ENCODE data around the genes HPCA and ZMYM4.

- PRO-cap, result no peak
These were observed 4.2 kb upstream of the HPCA start for GRCh38 chr1:32881894-32882772.

- PRO-cap, result no peak
These were observed at the start of gene HPCA for GRCh38 chr1:32885471-32886957. TSS of gene HPCA (plus strand) at chr1:32886491.

GRCh38 chr1:32972696-32973511 lies 8.3 kb upstream of the RNF19B start:
- PRO-cap, result bidirectional peak, plus-strand start at chr1:32973206, minus-strand start at chr1:32973087; unidirectional peak, minus-strand start at chr1:32973265; unidirectional peak, minus-strand start at chr1:32973385

DNA sequence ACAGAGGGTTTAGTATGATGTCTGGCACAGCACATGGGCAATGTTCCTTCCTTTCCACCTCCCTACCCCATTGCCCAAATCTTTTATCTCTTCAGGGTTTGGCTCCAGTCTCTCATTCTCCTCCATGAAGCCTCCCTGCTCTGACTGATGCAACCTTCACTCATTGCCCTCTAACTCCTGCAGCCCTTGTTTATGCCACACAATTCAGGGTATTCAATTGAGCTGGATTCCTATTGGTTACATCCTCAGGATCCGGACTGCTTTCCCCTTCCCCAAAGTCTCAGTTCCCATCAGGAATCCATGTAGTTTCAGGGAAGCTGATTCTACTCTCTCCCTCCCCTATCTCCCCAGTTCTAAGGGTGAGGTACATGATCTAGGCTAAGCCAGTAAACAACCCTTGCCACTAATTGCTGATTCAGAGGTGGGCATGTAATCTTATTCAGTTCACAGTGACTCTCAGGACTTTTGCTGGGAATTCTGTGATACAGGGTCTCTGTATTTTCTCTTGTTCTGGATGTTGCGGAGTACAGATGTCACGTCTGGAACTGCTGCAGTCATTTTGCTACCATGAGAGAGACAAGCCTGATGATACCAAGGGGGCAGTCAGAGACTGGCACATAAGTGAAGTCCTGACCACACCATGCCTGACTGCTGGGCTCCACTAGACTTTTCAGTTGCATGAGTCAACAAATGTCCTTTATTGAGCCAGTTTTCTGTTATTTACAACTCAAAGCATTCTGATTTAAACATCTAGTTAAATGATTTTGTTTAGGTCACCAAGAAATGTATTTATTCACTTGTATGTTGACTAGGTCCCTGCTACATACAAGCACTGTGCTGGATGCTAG lies 33.9 kb downstream of the AK2 start:
- PRO-cap, result no peak

DNA sequence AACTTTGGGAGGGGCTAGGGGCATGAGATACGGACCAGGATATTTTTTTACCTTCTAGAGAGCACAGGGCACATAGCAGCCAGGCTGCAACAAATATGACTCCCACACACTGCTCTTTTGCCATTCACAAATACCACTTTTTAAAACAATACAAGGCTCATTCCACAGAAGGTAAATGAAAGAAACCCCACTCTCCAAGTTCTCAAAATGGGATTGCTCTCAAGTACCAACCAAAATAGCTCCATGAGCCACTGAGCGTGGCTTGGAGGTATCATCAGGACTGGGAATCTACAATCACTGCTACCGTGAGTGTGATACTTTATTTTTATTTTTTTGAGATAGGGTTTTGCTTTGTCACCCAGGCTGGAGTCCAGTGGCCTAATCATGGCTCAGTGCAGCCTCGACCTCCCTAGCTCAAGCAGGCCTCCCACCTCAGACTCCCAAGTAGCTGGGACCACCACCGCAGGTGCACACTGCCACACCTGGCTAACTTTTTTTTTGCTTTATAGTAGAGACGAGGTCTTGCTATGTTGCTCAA lies 19.2 kb downstream of the AK2 start:
- PRO-cap, result no peak

DNA sequence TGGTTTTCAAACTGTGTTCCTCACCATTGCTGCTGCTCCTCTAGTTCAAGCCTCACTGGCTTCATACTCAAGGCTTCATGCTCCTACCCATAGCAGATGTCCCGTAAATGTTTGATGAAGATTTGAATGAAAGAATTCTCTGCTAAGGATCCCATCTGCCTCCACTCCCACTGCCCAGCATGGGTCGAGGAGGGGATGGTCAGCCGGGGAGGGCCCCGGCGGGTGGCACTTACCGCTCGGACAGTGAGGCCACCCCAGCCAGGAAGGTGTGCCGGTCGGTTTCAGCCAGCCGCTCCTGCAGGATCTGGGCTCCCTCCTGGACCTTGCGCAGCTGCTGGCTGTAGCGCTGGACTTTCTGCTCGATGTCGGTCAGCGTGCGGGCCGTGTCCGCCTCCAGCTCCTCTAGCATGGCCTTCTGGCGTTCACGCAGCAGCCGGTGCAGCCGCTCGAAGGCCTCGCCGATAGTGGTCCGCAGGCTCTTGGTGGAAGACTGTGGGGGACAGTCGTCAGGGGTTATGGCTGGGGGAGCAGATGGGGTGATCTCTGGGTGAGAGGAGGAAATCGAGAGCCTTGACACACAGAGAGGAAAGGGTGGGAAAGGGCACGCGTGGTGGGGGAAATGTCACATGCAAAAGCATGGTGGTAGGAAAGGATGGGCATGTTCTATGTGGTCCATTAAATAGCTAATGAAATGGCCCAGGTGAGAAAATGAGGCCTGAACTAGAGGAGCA lies 22.2 kb downstream of the TRIM62 start:
- PRO-cap, result no peak

DNA sequence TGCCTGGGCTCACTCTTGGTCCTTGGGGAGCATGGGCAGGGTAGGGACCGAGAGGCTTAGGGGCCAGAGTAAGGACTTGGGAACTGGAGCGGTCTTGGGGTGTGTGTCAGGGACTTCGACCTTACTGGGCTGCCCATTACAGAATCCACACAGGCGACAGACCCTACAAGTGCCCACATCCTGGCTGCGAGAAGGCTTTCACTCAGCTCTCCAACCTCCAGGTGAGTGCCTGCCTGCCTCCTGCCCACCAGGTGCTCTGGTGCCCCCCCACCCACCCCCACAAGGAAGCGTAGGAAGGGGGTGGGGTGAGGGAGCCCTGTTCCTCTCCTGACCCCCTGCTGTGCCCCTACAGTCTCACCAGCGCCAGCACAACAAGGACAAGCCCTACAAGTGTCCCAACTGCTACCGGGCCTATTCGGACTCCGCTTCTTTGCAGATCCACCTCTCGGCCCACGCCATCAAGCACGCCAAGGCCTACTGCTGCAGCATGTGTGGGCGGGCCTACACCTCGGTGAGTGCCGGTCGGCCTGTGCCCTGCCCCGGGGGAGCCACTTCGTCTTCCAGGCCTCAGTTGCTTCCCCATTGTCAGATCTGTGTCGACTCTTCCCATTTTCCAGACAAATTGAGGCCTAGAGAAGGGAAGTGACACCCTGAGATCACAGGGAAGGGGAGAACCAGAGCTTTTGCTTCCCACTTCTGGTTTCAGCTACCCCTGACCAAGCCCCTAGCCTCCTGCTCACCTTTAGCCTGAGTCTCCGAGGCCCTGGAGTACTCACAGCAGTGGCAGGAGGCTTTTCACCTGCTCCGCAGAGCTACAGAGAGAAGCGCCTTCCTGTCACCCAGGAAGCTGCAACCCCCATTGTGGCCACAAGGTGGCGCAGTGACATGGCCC lies 25.9 kb downstream of the A3GALT2 start:
- PRO-cap, result no peak

GRCh38 chr1:33306419-33307027 lies 14.4 kb downstream of the A3GALT2 start:
- PRO-cap, result no peak

GRCh38 chr1:33322708-33323294 lies 1.9 kb upstream of the A3GALT2 start:
- PRO-cap, result no peak

GRCh38 chr1:33323845-33324742 lies 3.2 kb upstream of the A3GALT2 start:
- PRO-cap, result no peak

DNA sequence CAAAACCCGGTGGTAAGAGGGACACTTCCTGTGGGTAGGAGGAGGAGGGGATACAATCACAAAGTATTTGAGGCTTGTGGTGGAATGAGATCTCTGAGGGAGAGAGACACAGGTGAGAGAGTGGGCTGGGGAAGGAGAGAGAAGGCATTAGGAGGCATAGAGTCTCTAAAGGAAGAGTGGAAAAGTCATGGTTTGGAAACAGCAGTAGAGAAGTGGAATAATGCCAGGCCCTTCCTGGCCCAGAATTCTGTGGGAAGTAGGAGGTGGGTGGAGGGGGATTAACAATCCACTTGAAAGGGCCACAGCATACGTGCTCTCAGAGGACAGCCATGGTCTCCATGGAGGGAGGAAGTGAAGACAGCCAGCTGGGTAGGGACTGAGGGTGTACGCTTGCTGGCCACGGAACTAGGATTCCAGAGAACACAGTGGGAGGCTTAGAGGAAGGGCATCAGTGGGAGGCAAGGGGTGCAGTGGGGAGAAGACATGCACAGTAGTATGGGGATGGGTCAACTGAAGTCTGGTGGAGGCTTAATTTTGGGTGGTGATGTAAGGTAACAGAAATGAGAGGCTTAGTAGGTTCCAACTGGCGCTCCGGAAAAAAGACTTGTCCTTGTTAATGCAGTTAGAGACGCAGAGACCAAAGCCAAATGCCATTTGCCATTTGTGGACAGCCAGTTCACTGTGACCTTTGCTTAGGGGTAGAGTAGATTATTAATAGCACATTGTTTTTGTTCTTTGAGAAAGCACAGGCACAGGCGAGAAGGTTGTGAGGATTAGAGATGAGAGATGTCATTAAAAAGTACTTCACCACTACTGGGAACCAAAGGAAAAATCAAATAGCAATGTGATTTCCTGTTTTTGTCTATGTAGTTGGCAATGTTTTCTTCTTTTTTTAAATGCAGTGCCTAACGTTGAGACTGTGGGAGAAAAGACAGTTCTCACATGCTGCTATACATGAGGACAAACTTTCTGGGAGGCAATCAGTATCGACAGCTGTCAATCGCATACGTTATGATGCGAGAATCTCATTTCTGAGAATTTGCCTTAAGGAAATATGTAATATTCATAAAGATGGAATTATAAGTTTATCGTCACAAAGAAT lies 103.0 kb downstream of the ZSCAN20 start:
- PRO-cap, result no peak

DNA sequence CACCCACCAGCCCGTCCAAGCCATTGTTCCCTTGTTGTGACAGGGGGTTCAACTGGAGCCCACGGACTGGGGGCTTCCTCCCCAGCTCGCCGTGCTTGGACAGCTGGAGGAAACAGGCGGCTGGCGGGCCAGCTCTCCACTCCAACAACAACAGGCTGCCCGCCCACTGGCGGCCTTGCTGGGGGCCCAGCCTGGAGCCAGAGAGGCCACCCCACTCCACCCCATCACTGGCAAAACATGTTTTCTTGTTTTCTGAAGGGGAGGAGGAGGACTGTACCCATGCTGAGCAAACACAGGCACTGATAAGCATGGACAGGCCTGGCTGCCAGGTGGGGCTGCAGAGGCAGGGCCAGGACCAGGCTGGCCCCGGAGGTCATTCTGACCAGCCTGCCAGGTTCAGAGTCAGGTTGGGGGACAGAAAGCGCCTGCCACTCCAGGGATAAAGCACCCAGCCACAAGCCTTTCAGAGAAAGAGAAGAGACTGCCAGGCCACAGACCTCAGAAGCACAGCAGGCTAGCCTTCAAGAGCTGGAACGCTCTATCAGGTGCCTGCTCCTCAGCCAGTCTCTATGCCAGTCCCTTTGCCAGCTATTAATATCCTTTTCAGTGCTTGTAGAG lies 32.8 kb downstream of the GJA4 start:
- PRO-cap, result no peak

GRCh38 chr1:34851445-34851809 lies 8.1 kb downstream of the SMIM12 start:
- PRO-cap, result no peak

- PRO-cap, result no peak
These were observed 870 bp upstream of the DLGAP3 start for GRCh38 chr1:34930164-34930876.

DNA sequence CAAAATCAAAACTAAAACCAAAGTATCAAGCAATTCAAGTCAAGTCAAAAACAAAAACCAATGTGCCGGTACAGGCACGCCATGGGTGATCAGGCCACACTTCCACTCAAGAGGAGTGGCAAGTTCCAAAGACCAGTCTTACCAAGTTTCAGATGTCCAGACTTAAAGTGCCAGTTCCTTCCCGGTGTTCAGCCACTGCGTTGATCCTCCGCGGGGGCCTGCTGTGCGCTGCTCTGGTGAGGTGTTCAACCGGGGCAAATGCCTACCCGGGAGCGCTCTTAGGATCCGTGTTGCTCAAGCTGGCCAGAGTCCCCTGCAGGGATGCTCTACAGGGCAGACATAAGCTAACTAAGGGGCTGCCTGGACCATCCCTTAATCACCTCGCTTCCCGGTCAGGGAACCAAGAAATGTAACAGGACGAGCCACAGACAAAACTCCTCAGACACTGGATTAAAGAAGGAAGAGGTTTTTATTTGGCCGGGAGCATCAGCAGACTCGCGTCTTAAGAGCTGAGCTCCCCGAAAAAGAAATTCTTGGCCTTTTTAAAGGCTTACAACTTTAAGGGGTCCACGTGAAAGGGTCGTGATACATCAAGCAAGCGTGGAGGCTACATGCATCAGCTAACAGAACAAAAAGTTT lies 46.7 kb downstream of the SFPQ start:
- PRO-cap, result no peak

- PRO-cap, result no peak
These were observed 12.1 kb downstream of the SFPQ start for GRCh38 chr1:35180674-35181436.

DNA sequence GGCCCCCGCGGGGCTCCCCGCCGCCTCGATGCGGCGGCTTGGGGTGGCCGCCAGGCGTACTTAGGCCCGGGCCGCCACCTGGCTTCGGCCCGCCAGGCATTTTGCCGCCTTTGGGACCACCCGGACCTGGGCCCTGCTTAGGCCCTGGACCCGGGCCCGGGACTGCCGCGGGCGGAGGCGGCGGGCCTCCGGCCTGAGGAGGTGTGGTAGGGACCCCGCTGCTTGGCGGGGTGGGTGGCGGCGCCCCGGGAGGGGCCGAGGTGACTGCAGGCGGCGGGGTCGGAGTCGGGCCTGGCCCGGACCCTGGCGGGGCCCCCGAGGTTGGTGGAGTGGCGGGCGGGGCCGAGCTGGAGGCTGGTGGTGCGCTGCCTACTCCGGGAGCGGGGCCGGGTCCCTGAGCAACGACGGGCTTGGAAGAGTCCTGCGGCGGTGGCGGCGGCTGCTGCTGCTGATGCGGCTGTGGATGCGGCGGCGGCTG lies 589 bp downstream of the SFPQ start:
- PRO-cap, result bidirectional peak, plus-strand start at position 401 of the sequence, minus-strand start at position 293 of the sequence

GRCh38 chr1:35268295-35269521 lies at the start of gene ZMYM4:
TSS of gene ZMYM4 (plus strand) at chr1:35268709.
- PRO-cap, result bidirectional peak, plus-strand start at chr1:35268847, minus-strand start at chr1:35268658; bidirectional peak, plus-strand start at chr1:35268967, minus-strand start at chr1:35269063

- PRO-cap, result no peak
These were observed 94.8 kb downstream of the ZMYM4 start for GRCh38 chr1:35363280-35363658.

DNA sequence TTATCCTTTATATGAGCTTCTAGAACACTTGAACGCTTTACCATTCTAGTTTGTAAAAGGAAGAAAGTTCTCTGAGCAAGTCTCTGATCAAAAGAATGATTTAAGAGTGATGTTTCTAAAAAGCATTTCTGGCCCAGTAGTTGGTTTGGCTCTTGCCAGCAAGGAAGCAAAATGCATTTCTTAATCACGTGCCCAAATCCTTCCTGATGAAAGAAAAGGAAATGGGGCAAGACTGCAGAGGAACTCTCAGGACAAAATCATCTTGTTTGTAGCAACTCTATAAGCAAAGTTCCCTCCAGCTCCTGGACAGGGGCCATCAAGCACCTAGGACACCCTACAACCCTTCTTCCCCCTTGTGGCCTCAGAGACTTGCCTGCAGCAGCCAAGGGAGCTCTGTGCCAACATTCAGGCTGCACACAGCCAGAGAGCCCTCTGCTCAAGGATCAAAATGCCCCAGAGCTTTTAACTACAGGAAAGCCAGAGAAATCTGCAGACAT lies 105.2 kb downstream of the KIAA0319L start:
- PRO-cap, result no peak

All from sternocleidomastoid (tissue), 1 donor.